Epidermal melanocyte (primary cell): ENCODE data around the genes ATP8A1, FRYL and ERVMER34-1.

DNA sequence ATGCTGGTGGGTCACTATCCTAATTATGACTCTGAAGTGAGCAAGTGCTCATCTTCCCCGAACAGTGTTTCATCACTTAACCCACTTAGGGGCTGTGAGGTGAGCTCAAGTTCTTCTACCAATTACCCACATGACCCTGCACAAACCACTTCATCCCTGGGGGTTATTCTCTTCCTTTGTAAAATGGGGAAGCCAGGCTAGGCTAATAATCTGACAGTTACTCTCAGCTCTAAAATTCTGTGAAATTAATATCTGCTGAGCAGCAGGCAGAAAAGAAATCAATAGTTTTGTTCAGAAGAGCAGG lies 24.3 kb downstream of the ATP8A1 start:
- RRBS = no CpG with 5 or more reads among the region's 1 CpG

DNA sequence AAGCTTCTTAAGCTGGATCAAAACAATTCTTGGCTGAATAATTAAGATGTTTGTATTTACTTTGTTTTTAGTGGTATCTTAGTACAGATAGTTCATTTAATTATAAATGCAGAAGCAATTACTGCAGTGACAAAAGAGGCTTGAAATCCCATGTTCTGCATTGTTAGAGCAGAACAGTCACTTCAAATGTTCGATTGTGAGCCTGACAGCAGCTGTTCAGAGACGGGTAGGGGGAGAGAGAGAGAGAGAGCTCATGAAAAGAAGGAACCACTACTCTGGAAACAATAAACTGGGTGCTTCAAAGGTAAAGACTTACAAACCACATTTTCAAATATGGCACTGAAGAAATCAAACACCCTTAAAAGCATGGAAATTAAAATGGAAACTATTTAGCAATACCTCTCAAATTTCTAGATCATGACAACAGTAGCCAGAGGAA lies 20.7 kb downstream of the ATP8A1 start:
- RRBS = no CpG with 5 or more reads among the region's 2 CpGs

DNA sequence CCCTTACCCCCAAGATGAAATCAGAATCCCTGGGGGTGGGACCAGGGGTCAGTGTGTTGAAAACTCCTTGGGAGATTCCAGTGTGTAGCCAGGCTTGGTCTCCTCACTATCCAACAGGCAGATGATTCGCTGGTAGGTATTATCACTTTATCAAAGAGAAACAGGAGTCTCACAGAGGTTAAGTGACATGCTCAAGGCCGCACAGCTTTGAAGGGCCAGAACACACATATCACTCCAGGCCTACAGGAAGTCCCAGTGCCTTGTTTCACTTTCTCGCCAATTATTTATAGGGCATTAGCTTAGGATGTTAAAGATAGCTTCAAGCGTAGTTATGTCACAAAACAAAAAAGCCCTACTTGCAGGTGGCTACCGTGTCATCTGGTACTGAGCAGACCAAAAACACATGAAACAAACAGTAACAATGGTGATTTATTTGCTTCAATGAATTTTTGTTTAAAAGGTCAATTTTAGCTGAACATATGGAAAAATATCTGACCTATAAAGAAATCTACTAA lies 13.2 kb downstream of the ATP8A1 start:
- RRBS = no CpG with 5 or more reads among the region's 5 CpGs

GRCh38 chr4:42656758-42658029 lies at the start of gene ATP8A1:
ATP8A1 (minus strand) TSS chr4:42657105.
- RRBS = 4% methylated on average over 24 of the region's 100 CpGs

DNA sequence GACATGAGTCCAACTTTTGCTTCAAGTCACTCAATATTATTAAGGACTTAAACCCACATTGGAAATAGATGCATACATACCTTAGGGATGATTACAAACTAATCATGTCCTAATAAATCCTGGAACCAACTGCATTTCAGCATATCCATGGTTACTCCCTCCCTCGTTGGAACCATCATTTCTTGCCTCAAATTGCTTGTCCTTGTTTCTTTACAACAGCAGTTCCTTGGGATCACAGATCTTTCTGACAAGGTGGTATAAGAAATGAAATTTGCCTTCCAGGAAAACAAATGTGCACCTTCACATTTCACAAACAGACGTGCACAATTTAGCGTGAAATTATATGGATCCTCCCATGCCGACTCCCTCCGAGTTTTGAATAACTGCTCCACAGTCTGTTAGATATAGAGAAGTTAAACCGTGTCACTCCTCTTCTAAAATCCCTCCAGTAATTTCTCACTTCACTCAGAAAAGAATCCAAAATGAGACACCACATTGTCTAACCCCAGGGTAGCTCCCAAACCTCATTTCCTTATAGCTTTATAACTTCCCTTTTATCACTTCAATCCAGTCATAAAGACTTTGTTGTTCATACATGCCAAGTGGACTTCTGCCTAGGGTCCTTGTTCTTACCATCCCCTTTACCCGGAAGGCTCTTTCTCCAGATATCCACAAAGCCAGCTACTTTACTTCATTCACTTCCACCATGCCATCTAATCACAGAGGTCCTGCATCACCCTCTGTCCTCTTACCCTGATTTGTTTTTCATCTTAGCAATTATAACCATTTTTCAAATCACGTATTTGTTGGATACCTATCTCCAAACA lies 156.1 kb downstream of the GABRB1 start:
- RRBS = no CpG with 5 or more reads among the region's 8 CpGs

DNA sequence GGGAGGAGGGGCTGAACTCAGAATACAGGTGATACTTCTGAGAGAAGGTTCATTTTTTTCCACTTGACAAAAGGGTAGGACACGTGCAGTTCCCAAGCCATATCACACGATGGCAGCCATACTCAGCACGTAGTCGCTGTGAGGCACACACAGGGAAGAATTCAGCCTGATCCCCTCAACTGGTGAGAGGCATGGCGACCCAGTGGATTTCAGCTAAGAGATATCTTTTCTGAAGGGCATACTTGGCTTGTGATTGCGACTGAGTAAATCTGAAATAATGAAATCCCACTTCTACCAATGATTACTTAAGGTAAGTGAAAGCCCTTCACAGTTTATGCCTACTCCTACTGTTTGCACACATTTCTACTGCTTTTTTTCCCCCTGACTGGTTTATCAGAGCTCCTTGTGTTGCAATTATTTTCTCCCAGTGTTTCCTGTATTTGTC lies 133.1 kb downstream of the CORIN start:
- RRBS = no CpG with 5 or more reads among the region's 6 CpGs

GRCh38 chr4:47913374-47914418 lies 687 bp downstream of the NFXL1 start:
- RRBS = 3% methylated on average over 20 of the region's 55 CpGs

- RRBS = 1% methylated on average over 13 of the region's 36 CpGs
Observed at GRCh38 chr4:48779978-48780439, at the start of gene FRYL. FRYL (minus strand) TSS chr4:48780279.

DNA sequence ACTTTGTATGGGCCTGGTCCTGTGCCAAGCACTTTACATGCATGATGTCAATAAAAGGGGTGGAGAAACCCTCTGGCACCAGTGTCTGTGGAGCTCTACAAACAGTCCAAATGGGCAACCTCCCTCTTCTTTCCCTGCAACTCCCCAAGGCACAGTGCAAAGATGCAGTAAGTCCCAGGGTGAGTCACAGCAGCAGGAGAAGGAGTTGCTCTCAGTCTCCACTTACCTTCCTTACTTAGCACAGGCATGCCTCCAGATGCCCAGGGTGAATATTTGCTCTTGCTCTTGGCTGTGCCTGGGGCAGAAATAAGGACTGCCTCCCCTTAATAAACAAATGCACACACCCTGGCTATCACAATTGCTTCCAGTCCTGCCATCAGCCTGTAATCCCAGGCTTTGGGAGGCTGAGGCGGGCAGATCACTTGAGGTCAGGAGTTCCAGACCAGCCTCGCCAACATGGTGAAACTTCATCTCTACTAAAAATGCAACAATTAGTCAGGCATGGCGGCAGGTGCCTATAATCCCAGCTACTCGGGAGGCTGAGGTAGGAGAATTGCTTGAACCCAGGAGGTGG lies 4.2 kb downstream of the OCIAD2 start:
- RRBS = no CpG with 5 or more reads among the region's 4 CpGs

- RRBS = no CpG with 5 or more reads among the region's 4 CpGs
Observed at GRCh38 chr4:49030573-49031936, 45.0 kb downstream of the CWH43 start.

GRCh38 chr4:49161026-49161485 lies 175.0 kb downstream of the CWH43 start:
- RRBS = no CpG with 5 or more reads among the region's 20 CpGs

DNA sequence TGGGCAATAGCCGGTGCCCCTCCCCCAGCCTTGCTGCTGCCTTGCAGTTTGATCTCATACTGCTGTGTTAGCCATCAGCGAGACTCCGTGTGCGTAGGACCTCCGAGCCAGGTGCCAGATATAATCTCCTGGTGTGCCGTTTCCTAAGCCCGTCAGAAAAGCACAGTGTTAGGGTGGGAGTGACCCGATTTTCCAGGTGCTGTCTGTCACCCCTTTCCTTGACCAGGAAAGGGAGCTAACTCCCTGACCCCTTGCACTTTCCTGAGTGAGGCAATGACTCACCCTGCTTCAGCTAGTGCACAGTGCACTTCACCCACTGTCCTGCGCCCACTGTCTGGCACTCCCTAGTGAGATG lies 189.4 kb downstream of the CWH43 start:
- RRBS = no CpG with 5 or more reads among the region's 9 CpGs

- RRBS = 100% methylated on average over 3 of the region's 24 CpGs
Observed at GRCh38 chr4:51995532-51996185, 24.5 kb downstream of the LRRC66 start.

GRCh38 chr4:52016930-52017435 lies 3.2 kb downstream of the LRRC66 start:
- RRBS = no CpG with 5 or more reads among the region's 3 CpGs

- RRBS = no CpG with 5 or more reads among the region's 20 CpGs
Observed at GRCh38 chr4:52657304-52658331, 1.5 kb downstream of the USP46 start.

- RRBS = no CpG with 5 or more reads among the region's 12 CpGs
Observed at GRCh38 chr4:52713744-52714432, 37.3 kb downstream of the ERVMER34-1 start.

GRCh38 chr4:52750834-52752037 lies at the start of gene ERVMER34-1:
ERVMER34-1 (minus strand) TSS chr4:52751425.
- RRBS = 2% methylated on average over 10 of the region's 96 CpGs

DNA sequence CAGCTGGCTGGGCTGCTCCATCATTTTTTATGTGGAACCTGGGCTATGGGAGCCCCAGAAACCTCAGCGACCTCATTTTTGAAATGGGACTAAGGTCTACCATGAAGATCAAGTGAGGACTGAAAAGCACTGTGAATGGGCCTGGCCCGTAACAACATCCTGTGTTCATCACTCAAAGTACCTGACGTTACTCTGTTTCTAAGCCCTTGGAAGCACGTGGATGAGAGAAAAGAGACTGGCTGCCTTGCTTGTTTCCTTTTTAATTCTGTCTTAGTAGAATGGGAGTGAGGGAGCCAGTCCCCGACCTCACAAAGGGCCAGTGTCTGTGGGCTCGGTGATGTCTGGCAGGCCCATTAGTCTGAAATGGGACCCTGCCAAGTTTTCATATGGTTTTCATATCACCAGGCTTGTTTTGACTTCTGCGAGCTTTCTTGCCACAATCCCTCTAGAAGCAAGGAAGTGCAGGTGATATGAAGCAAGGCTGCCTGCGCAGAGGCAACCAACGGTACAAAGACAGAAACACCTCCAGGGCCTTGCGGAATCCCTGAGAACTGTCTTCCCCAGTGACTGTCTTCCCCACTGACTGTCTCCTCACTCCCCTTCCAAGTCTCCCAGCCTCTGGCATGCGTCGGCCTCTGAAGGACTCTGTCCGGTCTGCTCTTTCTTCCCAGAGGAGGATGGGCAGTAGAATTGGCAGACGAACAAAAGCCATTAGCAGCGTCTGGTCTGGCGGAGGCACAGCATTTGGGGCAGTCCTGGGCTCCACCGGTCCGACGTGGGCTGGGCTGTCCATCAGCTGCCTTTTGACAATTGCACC lies 20.3 kb upstream of the RASL11B start:
- RRBS = no CpG with 5 or more reads among the region's 19 CpGs

- RRBS = no CpG with 5 or more reads among the region's 3 CpGs
Observed at GRCh38 chr4:52914112-52914641, 52.1 kb downstream of the RASL11B start.

GRCh38 chr4:52957121-52957814 lies 95.2 kb downstream of the RASL11B start:
- RRBS = 92% methylated on average over 2 of the region's 10 CpGs